Measurements from ENCODE around the genes UBE2Q1, FLAD1 and EFNA3.

- PRO-cap = no peak
CAGE:
- cytosol, long polyA plus RNA = no peak
- long polyA plus RNA = no peak
- nucleus, long polyA plus RNA = no peak
Observed at GRCh38 chr1:154353494-154353972, 28.2 kb downstream of the ATP8B2 start.

DNA sequence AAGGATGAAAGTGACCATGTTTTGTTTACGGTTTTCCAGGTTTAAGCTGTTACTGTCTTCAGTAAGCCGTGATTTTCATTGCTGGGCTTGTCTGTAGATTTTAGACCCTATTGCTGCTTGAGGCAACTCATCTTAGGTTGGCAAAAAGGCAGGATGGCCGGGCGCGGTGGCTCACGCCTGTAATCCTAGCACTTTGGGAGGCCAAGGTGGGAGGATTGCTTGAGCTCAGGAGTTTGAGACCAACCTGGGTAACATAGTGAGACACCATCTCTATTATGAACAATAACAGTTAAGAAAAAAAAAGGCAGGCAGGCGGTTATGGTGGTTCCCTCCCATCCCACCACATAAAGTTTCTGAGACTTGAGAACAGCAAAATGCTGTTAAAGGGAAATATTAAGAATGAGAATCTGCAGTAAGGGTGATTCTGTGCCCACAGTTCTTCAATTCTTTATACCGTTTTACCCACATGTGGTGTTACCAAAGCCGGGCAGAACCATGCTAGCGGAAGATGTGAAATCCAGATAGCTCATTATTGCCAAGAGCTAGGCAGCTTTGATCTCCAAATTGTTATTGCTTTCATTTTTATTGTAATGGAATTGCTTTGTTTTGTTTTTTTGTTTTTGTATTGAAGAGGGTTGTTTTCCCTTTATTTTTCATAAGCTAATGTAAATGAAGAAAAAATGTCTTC, 34.4 kb upstream of the TDRD10 start:
- PRO-cap = no peak
CAGE:
- cytosol, long polyA plus RNA = no peak
- long polyA plus RNA = no peak
- nucleus, long polyA plus RNA = no peak

DNA sequence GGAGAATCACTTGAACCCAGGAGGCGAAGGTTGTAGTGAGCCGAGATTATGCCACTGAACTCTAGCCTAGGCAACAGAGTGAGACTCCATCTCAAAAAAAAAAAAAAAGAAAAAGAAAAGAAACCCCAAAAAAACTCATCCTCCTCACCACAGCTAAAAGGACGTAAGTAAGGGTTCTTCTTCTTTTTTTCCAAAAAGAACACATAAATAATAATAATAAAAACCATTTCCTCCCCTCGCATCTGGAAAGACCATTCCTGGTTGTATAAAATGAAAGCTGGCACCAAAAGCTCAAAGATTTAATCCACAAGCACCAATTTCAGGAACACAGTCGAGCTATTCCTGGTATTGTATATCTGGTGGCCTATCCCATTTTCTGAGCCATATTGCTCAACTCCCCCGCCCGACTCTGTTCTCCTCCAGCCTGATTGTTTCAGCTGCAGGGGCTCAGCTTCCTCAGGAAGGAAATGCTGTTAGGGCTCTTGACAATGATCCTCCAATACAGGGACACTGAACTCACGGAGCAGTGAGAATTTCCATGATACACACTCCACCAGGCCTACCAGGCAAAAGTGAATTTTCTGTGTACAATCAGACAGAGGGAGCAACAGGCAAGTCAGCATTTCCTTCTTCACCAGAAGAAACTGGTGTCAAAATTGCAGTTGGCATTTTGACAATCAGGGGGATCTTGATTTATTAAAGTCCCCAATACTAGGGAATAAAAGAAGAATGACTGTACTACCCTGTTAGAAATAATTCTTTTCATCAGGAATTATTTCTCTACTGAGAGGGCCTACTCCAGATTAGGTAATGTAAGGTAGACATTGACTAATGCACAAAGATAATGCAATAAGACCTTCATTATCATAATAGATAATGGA, 16.9 kb upstream of the TDRD10 start:
- PRO-cap = no peak
CAGE:
- cytosol, long polyA plus RNA = no peak
- long polyA plus RNA = no peak
- nucleus, long polyA plus RNA = no peak

DNA sequence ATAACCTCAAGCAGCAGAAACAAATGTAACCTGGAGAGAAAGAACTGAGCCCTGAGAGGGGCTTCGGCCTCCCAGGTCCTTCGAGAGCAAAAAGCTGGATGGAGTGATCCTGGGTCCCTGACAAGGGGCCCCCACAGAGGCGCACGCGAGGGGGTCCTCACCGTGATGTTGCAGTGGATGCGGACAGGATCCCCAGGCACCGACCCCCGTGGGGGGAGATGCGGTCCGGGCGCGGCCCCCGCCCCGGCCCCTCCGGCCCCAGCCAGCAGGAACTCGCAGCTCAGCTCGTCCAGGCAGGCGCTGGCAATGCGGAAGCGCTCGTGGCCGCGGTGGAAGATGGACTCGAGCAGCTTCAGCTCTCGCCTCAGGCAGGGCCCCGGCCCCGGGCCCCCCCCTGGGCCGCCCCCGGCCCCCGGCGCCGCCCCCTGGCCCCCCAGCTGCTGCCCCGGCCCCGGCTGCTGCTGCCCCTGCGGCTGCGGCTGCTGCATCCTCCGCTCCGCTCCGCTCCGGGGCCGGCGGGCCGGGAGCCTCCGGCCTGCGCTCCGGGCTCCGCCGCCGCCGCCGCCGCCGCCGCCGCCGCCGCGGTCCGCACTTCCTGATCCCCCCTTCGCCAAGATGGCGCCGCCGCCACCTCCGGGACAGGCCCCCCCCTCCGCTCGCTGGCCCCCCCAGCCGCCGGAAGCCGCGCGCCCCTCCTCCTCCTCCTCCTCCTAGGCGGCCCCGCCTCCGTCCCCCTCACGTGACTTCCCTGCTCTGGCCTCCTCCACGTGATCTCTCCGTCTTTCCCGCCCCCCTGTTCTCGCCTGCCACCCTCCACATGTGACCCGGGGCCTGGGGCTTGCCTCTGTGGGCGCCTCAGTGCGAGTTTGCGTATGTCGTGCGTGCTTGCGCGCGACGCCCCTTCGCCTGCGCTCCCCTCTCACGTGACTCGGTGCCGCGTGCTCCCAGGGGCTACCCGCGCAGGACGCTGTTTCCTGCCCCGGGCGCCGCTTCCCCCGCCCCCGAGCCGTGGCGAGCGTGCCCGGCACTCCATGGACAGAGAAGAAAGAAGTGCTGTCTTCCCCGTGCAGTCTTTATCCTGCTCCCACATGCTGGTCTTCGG, at the start of gene UBE2Q1:
TSS of gene UBE2Q1 (minus strand) at position 597 of the 1,102 bp plus-strand sequence.
- PRO-cap = bidirectional peak, plus-strand start at position 927 of the sequence, minus-strand start at position 570 of the sequence
CAGE:
- cytosol, long polyA plus RNA = start-site peak on the minus strand centred at position 566 of the sequence, 139 bp wide, 109 and 82 reads in 2 replicates
- long polyA plus RNA = start-site peak on the minus strand centred at position 539 of the sequence, 732 bp wide, 13 and 35 reads in 2 replicates
- nucleus, long polyA plus RNA = no peak

DNA sequence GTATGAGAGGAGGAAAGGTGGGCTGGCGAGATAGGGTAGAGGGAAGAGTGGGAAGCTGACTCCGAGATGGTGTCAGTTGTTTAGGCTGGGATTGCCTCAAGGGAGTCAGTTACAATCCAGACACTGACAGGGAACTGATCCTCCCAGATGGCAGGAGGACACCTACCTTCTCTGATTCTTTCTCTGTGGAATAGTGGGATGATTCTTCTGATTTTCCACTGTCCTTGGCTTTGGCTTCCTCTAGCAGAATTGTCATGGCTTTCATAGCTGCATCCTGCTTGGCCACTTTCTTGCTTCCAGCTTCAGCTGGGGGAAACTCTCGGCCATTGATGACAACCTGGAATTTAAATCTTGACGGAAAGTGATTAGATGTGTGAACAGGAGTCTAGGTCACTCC, 9.8 kb downstream of the ADAR start:
- PRO-cap = no peak
CAGE:
- cytosol, long polyA plus RNA = no peak
- long polyA plus RNA = no peak
- nucleus, long polyA plus RNA = no peak

- PRO-cap = no peak
CAGE:
- cytosol, long polyA plus RNA = no peak
- long polyA plus RNA = no peak
- nucleus, long polyA plus RNA = no peak
Observed at GRCh38 chr1:154808346-154809504, 61.4 kb downstream of the KCNN3 start.

GRCh38 chr1:154840148-154841251, 29.6 kb downstream of the KCNN3 start:
- PRO-cap = no peak
CAGE:
- cytosol, long polyA plus RNA = no peak
- long polyA plus RNA = no peak
- nucleus, long polyA plus RNA = no peak

- PRO-cap = no peak
CAGE:
- cytosol, long polyA plus RNA = no peak
- long polyA plus RNA = no peak
- nucleus, long polyA plus RNA = no peak
Observed at GRCh38 chr1:154846630-154847562, 23.2 kb downstream of the KCNN3 start.

- PRO-cap = no peak
CAGE:
- cytosol, long polyA plus RNA = no peak
- long polyA plus RNA = no peak
- nucleus, long polyA plus RNA = no peak
Observed at GRCh38 chr1:154971340-154971754, 800 bp upstream of the SHC1 start.

GRCh38 chr1:154982950-154983709, at the start of gene FLAD1:
FLAD1 (plus strand) TSS chr1:154983344.
- PRO-cap = bidirectional peak, plus-strand start at chr1:154983386, minus-strand start at chr1:154983104
CAGE:
- cytosol, long polyA plus RNA = start-site peak on the plus strand at chr1:154983326-154983392, 911 and 4,041 reads in 2 replicates
- long polyA plus RNA = start-site peak on the plus strand at chr1:154983341-154983366, 1,020 and 601 reads in 2 replicates
- nucleus, long polyA plus RNA = start-site peak on the plus strand at chr1:154983326-154983388, 824 and 2,997 reads in 2 replicates

DNA sequence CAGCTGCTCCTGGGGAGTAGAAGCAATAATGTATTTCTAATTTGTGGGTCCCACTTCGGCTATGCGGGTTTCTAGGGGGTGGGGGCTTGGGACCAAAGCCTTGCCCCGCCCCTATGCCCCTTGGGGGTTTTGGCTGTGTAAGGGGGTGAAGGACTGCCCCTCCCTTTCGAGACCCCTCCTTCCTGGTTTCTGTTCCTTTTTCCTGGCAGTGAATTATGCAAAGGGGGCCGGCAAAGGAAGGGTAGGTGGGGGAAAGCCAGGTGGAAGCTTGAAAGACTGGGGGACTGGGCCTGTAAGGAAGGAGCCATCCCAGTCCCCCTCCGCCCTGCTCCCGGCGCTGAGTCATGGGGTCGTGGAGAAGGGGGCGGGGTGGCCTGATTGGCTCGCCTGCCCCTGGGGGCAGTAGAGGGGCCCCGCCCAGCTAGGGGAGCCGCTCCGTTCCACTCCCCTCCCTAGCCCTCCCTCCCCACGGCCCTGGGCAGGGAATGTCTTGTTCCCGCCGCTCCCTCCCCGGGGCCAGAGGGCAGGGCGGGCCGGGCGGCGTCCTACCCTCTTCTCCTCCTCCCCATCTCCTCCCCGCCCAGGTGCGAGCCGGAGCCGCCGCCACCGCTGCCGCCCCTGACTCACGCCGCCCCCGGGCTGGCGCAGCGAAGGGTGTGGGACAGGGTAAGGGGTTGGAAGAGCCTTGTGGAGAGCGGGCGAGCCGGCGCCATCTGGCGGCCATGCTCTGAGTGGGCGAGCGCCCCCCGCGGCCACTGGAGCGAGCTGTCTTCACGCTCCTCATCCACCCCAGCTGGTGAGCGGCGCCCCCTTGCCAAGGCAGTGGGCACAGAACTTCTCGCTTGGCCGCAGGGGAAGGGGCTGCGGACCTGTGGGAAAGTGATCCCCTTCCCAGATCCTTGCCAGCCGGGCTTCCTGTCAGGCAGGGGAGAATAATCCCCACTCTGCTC, 14.6 kb downstream of the ZBTB7B start:
- PRO-cap = no peak
CAGE:
- cytosol, long polyA plus RNA = no peak
- long polyA plus RNA = no peak
- nucleus, long polyA plus RNA = no peak

DNA sequence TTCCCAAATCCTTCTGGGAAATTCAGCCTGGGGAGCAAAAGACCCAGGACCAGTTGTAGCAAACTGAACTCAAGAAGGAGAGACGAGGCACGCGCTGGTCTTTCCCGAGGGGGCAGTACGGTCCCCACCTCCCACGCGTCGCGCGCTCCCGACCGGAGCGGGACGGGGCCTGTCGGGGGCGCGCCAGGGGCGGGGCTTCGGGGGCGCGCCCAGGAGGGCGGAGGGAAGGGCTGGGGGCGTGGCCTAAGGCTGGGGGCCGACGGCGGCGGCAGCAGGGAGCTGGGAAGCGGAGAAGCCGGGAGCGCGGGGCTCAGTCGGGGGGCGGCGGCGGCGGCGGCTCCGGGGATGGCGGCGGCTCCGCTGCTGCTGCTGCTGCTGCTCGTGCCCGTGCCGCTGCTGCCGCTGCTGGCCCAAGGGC, at the start of gene EFNA3:
TSS of gene EFNA3 (plus strand) at position 241 of the 418 bp plus-strand sequence.
- PRO-cap = no peak
CAGE:
- cytosol, long polyA plus RNA = no peak
- long polyA plus RNA = no peak
- nucleus, long polyA plus RNA = no peak

DNA sequence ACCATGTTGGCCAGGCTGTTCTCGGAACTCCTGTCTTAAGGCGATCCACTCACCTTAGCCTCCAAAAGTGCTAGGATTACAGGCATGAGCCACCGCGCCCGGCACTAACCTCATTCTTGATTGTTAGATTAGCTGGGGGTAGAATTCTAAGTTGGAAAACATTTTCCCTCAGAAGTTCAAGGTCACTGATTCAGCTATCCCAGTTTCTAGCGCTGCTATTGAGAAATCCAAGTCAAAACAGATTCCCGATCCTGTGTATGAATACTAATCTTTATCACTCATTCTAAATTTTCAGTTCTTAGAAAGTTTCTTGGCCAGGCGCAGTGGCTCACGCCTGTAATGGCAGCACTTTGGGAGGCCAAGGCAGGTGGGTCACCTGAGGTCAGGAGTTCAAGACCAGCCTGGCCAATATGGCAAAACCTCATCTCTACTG, 24.3 kb upstream of the EFNA1 start:
- PRO-cap = no peak
CAGE:
- cytosol, long polyA plus RNA = no peak
- long polyA plus RNA = no peak
- nucleus, long polyA plus RNA = no peak

GRCh38 chr1:155124350-155125152, 3.1 kb upstream of the EFNA1 start:
- PRO-cap = no peak
CAGE:
- cytosol, long polyA plus RNA = no peak
- long polyA plus RNA = no peak
- nucleus, long polyA plus RNA = no peak

DNA sequence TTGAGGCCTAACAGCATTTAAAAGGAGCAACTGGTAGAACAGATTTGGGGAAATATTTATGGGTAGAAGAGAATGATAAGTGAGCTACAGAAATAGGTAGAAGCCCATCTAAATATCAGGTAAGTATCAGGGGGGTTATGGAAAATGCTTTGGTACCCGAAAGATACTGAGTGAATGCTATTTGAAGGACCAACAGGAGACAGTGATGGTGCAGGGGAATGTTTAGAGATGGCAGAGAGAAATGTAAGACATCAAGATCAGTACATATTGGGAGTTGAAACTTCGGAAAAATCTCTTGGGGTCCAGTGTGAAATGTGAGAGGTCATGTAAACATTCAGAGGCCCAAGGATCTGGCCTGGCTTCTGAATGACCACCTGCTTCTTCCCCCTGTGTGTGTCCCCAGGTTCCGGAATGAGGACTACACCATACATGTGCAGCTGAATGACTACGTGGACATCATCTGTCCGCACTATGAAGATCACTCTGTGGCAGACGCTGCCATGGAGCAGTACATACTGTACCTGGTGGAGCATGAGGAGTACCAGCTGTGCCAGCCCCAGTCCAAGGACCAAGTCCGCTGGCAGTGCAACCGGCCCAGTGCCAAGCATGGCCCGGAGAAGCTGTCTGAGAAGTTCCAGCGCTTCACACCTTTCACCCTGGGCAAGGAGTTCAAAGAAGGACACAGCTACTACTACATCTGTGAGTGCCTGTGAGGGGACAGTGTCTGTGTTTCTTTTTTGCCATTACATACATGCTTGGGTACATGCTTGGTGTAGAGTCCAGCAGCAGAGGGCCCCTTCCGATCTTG, 3.5 kb downstream of the EFNA1 start:
- PRO-cap = no peak
CAGE:
- cytosol, long polyA plus RNA = no peak
- long polyA plus RNA = no peak
- nucleus, long polyA plus RNA = no peak

- PRO-cap = no peak
CAGE:
- cytosol, long polyA plus RNA = no peak
- long polyA plus RNA = no peak
- nucleus, long polyA plus RNA = no peak
Observed at GRCh38 chr1:155133543-155134138, 2.0 kb upstream of the SLC50A1 start.

DNA sequence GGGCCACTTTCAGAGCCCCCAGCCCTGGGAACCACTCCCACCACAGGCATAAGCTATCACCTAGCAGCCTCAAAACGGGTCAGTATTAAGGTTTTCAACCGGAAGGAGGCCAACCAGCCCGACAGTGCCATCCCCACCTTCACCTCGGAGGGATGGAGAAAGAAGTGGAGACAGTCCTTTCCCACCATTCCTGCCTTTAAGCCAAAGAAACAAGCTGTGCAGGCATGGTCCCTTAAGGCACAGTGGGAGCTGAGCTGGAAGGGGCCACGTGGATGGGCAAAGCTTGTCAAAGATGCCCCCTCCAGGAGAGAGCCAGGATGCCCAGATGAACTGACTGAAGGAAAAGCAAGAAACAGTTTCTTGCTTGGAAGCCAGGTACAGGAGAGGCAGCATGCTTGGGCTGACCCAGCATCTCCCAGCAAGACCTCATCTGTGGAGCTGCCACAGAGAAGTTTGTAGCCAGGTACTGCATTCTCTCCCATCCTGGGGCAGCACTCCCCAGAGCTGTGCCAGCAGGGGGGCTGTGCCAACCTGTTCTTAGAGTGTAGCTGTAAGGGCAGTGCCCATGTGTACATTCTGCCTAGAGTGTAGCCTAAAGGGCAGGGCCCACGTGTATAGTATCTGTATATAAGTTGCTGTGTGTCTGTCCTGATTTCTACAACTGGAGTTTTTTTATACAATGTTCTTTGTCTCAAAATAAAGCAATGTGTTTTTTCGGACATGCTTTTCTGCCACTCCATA, 1.3 kb upstream of the SLC50A1 start:
- PRO-cap = no peak
CAGE:
- cytosol, long polyA plus RNA = no peak
- long polyA plus RNA = no peak
- nucleus, long polyA plus RNA = no peak

GRCh38 chr1:155176313-155177092, 2.9 kb downstream of the TRIM46 start:
- PRO-cap = no peak
CAGE:
- cytosol, long polyA plus RNA = no peak
- long polyA plus RNA = no peak
- nucleus, long polyA plus RNA = no peak

- PRO-cap = no peak
CAGE:
- cytosol, long polyA plus RNA = no peak
- long polyA plus RNA = no peak
- nucleus, long polyA plus RNA = no peak
Observed at GRCh38 chr1:155200281-155201294, 7.1 kb downstream of the THBS3 start.

GRCh38 chr1:155210180-155211069, 1.9 kb downstream of the MTX1 start:
- PRO-cap = no peak
CAGE:
- cytosol, long polyA plus RNA = no peak
- long polyA plus RNA = no peak
- nucleus, long polyA plus RNA = start-site peak on the plus strand at chr1:155210559-155210648, 20 and 20 reads in 2 replicates